Progenitor cell of endocrine pancreas (in vitro differentiated cells): Measurements from ENCODE around the genes PLEKHD1 and SLC10A1.

- PRO-cap: no peak
Measured at GRCh38 chr14:69461216-69461848, 23.2 kb upstream of the PLEKHD1 start.

GRCh38 chr14:69484259-69484940 lies at the start of gene PLEKHD1:
PLEKHD1 (plus strand) TSS chr14:69484728.
- PRO-cap: bidirectional peak, plus-strand start at chr14:69484688, minus-strand start at chr14:69484538

- PRO-cap: no peak
Measured at GRCh38 chr14:69501218-69501739, 16.8 kb downstream of the PLEKHD1 start.

GRCh38 chr14:69653831-69654621 lies 42.6 kb downstream of the SUSD6 start:
- PRO-cap: no peak

GRCh38 chr14:69708793-69709168 lies 58.2 kb upstream of the SRSF5 start:
- PRO-cap: no peak

DNA sequence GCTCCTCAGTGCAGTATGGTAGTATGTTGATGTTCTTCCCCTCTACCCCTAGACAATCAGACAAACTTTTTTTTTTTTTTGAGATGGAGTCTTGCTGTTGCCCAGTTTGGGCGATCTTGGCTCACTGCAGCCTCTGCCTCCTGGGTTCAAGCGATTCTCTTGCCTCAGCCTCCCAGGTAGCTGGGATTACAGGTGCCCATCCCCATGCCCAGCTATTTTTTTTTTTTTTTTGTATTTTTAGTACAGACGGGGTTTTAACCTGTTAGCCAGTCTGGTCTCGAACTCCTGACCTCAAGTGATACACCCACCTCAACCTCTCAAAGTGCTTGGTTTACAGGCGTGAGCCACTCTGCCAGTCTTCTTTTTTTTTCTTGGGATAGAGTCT lies 6.8 kb downstream of the SRSF5 start:
- PRO-cap: no peak

- PRO-cap: no peak
Measured at GRCh38 chr14:69779522-69780587, 12.9 kb downstream of the SRSF5 start.

DNA sequence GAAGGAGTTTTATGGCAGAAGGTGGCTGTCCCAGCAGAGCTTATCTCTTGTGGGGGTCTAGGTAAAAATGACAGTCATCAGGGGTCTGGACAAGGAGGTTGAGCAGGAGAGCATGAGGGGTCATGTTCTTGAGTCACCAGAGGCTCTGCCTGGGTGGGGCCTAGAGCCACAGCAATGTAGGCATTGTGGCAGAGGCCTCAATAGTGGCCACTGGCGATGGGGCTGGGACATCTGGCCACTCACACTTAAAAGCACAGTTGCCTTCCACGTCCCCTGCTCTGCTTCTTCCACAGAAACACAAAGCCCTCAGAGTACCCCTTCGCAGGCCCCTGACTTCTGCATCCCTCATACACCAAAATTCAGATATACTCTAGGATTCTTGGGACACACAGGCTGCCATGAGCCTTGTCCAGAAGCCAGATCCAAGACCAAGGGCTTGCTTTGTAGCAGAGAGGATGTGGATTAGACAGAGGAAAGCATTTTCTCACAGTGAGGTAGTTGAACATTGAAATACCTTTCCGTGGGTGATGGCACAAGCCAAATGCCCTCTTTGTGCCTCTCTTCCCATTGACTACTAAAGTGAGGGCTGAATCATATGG lies 2.2 kb downstream of the SLC10A1 start:
- PRO-cap: no peak

DNA sequence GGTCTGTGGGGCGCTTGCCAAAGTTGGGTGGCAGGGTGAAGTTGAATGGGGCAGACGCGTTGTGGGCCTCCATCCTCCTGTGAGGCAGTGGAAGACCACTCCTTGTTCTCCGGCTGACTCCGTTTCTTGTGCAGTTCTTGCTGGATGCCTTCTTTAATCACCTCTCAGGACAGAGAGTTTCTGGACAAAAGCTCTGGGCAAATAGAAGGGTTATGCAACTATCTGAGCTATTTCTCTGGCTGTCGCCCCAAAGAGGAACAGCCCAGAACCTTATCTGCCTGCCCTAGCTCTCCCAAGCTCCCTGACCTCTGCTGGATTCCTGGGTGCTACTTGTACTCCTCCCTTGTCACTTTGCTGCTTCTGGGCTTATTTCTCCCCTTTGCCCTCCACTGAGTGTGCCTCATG lies at the start of gene SLC10A1:
TSS of gene SLC10A1 (minus strand) at position 159 of the 405 bp plus-strand sequence.
- PRO-cap: no peak

GRCh38 chr14:70005192-70005756 lies 126.1 kb downstream of the SMOC1 start:
- PRO-cap: no peak

- PRO-cap: no peak
Measured at GRCh38 chr14:70252226-70252463, 63.4 kb upstream of the SLC8A3 start.

- PRO-cap: no peak
Measured at GRCh38 chr14:70555492-70556370, 20.9 kb upstream of the ADAM20 start.

DNA sequence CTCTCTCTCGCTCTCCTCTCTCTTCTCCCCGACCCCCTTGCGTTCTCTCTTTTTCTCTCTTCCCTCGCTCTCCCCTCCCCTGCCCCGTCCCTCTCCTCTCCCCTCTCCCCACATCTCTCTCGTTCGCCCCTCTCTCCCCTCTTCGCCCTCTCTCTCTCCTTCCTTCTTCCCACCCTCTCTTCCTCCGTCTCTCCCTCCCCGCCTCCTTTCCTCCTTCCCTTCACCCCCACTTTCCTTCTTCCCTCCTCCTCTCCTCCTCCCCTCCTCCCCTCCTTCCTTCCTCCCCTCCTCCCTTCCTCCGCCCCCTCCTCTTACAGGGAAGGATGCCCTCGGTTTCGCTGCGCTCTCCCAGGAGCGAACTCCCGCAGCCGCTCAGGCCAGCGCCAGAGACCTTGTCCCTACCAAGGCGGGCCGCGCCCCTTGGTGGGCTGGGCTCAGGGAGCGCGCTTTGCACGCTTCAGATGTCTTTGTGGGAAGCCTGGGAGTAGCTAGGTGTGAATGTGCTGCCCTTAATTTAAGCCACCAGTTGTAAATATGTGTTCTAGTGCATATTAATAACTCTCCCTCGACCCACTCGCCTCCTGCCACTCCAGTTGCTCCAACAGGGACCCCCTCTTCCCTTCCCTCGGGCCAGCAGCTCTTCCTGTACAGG lies 13.3 kb upstream of the MAP3K9 start:
- PRO-cap: unidirectional peak, minus-strand start at position 363 of the sequence; unidirectional peak, minus-strand start at position 397 of the sequence

DNA sequence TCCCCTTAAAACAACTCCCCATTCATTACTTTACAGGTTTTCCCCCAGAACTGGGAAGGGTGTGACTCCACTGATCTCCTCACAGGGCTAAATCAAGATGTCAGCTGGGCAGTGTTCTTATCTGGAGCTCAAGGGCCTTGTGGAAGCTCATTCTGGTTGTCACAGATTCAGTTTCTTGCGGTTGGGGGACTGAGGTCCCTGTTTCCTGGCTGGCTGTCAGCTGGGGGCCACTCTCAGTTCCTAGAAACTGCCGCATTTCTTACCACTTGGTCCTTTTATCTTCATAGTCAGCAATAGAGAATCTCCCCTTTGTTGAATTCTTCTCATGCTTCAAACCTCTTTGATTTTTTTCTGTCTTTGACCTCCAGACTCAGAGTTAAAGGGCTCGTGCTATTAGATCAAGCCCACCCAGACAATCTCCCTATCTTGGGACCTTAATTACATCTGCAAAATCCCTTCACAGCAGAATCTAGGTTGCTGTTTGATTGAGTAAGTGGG lies 20.5 kb upstream of the PCNX1 start:
- PRO-cap: no peak

DNA sequence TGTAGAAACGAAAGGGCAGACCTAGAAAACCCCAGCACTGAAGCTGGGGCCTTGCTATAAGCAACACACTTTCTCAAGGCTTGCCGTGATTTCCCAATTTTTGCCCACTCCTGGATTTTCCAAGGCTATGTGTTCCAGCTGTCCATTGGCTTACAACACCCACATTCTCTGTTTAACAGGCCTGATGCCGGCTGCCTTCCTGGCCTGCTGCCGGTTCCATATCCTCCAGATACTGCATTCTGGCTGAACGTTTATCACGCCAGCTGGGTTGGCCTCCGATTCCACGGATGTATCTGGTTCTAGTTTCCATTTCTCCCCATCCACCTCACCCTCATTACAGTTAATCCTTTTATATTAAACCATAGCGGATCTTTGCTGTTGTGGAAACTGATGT lies 2.0 kb upstream of the PCNX1 start:
- PRO-cap: no peak

DNA sequence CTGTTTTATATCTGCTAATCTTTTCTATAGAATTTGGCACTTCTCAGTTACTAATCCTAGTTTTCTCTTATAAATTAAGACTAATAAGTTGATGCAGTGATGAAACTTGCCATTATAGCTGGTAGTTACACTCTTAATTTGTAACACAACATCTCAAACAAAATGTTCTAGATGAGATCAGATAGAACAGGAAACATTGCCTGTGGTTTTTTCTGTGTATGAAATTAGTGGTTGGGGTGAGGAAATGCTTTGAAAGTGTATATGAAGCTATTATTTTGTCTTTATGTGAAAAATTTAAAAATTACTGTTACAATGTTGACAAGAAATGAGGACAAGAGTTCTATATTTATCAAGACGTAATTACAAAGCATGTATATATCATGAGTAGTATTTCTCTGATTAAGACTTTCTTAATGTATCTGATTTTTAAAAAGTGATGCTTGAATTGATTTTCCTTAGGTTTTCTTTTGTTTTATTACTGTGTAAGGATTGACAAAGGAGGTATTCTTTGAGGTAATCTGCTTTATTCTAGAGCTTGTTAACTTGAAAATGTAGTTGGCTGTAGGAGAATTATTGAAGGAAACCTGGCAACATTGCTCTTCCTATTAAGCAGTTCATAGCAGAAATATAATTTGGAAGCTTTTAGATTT lies 92.0 kb downstream of the PCNX1 start:
- PRO-cap: no peak

DNA sequence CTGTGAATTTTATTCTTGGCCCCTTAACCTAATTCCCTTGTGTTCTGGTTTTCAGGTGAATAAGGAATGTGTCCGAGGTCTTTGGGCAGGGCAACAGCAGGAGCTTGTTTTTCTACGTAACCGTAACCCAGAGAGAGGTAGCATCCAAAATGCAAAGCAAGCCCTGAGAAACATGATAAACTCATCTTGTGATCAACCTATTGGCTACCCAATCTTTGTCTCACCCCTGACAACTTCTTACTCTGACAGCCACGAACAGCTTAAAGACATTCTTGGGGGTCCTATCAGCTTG lies 196.0 kb downstream of the PCNX1 start:
- PRO-cap: no peak

GRCh38 chr14:71116491-71117392 lies 203.5 kb upstream of the SIPA1L1 start:
- PRO-cap: no peak

DNA sequence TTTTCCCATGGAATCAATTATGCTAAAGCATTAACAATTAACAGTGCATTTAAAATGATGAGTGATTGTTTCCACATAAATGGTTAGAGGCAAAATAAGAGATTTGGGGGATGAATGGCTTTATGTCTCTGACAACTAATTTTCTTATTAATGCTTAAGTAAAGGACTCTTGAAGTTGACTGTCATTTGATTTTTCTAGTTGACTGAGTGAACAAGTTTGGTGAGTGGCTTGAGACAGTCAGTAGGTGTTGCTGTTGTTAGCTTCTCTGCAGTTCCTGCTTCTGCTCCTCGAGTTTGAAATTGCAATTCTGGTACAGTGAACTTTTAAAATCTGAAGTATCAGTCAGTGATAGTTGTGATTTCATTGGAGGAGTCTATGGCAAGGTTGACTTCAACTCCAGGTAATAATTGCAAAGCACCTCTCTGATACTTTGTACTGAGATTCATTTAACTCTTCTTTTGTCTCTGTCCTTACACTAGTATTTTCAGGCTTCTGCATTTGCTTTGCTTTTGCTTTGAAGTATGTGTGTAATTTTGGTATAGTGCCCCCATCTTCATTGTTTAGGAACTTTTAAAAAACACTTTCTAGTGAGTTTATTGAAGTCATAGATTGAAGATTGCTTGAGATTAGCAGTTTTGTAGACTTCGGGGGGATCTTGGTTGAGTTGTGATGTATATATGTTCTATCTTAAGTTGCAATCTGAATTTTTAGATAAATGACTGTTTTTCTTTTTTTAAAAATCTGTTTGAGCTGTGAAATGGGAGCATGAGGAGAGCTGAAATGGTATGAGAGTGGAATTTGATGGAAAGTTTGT lies 2.5 kb downstream of the SIPA1L1 start:
- PRO-cap: no peak

DNA sequence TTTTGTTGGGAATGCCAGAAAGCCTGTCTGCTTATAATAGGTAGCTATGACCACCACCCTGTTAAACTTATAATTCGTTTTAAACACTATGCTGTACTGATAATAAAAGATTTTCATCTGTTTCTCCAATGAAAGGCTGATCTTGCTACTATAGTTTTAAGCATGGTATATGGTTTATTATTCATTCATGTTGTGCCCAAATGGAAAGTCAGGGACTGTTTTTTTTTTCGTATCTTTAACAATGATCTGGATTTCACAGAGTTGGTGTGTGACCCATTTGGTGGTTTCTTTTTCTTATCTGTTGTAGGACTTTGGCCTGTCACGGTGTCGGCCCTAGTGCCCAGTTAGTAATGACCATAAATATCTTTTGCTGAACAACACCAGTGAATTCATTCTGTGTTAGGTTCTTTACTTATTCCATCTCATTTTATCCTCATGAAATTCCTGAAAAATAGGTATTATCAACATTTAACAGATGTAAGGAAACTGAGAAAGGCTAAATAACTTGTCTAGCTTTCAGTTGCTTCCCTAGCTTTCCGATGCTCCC lies 19.8 kb downstream of the SIPA1L1 start:
- PRO-cap: no peak